ENCODE measurements around a stretch of chr12.

DNA sequence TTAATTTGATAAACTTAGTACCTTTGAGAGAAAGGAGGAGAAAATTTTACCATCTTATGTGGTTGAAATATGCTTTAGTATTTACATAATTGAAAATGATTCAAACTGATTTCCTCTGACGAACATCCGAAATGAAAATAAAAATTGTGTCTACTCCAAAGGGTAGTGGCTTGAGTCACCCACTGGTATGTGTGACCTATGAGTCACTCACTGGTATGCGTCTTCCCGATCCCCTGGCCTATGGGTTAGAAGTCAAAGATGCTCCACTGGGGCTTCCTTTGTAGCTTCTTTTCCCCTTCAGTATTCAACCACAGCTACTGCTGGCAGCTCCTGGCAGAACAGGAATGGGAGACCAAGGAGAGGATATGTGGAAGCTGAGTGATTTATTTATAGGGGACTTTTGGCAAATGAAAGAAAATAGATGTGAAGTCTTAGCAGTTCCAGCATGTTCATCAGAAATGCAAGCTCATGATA is 108.1 kb downstream of the CRADD start:
- PRO-cap = no peak
CAGE:
- cytosol, long polyA minus RNA = no peak
- cytosol, long polyA plus RNA = no peak
- long polyA plus RNA = no peak
- nucleus, long polyA minus RNA = no peak
- nucleus, long polyA plus RNA = no peak

DNA sequence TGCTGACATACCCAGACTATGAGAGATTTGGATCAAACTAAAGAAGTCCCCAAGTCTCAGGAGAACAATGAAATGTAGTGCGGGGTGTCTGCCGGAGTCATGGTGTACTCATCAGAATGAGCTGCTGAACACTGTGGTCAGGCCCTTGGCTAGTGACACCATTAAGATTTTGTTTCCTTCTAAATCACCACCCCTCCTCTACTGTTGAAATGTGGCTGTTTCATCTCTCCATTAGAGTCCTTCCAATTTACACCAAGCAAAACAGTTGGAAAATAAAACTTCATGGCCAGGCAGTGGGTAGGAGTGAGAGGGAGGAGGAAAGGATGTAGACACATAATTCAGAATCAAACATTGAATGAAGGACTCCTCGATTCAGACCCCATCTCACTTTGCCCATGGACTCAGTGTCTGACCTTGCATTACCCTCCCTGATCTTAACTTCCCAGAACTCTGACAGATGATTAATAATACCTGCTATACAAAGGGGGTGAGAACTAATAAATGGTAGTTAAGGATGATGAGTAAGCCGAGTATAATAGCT is 127.4 kb downstream of the CRADD start:
- PRO-cap = no peak
CAGE:
- cytosol, long polyA minus RNA = no peak
- cytosol, long polyA plus RNA = no peak
- long polyA plus RNA = no peak
- nucleus, long polyA minus RNA = no peak
- nucleus, long polyA plus RNA = no peak

DNA sequence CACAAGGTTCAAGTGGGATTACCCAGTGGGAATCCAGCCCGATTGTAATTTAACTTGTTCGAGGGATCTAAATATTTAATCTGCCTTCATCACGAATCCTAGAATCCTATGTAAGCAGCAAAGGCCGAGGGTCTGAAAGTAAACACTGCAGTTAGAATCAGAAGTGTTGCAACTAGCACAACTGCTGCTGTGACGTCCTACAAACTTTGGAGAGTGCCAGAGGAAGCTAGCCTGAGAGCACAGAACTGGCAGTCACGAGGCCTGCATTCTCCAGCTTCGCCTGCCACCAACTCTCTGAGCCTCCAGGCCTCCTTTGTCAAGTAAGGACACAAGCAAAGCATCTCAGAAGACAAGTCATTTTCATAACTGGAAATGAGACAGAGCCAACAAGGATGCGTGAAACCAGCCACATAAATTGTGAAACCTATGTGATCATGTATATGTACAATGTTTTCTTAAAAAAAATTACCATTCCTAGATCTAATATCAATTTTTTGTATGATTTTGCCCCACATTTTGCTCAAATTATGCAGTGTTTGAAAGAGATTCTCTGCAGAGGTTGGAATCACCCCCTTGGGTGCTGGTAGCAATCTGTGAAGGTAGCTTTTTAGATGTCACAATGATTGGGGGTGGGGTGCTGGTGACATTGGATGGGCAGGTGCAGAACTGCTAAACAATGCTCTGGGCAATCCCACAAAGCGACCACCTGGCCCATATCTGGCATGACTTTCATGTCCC is 137.4 kb downstream of the CRADD start:
- PRO-cap = no peak
CAGE:
- cytosol, long polyA minus RNA = no peak
- cytosol, long polyA plus RNA = no peak
- long polyA plus RNA = no peak
- nucleus, long polyA minus RNA = no peak
- nucleus, long polyA plus RNA = no peak

DNA sequence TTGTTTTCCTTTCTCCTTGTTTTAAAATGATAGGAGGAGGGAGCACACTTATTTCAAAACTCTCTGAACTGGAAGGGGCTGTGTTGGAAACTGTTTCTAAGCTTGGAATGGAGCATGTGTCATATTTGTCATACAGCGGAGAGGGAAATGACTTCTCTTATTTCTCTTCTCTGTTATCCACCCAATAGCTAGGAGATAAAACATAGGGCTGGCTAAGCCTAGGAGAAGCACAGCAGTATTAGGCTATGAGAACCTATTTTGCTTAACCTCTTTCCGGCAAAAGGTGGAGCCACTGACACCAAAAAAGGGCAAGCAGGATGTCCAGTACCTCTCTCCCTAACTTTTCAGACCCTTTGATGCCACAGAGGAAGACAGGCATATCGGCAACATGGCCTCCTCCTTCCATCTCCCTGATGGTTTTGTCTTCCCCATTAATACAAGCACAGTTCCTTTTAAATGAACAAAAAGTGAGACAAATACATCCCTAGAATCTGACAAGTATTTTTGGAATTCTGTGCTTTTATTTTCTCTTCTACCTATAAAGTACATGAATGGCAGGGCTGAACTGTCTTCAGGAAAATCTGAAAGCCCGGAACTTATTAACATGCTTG is 148.4 kb downstream of the CRADD start:
- PRO-cap = no peak
CAGE:
- cytosol, long polyA minus RNA = no peak
- cytosol, long polyA plus RNA = no peak
- long polyA plus RNA = no peak
- nucleus, long polyA minus RNA = no peak
- nucleus, long polyA plus RNA = no peak

- PRO-cap = no peak
CAGE:
- cytosol, long polyA minus RNA = no peak
- cytosol, long polyA plus RNA = no peak
- long polyA plus RNA = no peak
- nucleus, long polyA minus RNA = no peak
- nucleus, long polyA plus RNA = no peak
Measured at GRCh38 chr12:93848230-93848707, 171.1 kb downstream of the CRADD start.

GRCh38 chr12:93849887-93850385 is 172.8 kb downstream of the CRADD start:
- PRO-cap = no peak
CAGE:
- cytosol, long polyA minus RNA = no peak
- cytosol, long polyA plus RNA = no peak
- long polyA plus RNA = no peak
- nucleus, long polyA minus RNA = no peak
- nucleus, long polyA plus RNA = no peak

GRCh38 chr12:94244313-94244551 is 95.9 kb downstream of the PLXNC1 start:
- PRO-cap = no peak
CAGE:
- cytosol, long polyA minus RNA = no peak
- cytosol, long polyA plus RNA = no peak
- long polyA plus RNA = no peak
- nucleus, long polyA minus RNA = no peak
- nucleus, long polyA plus RNA = no peak

GRCh38 chr12:94244698-94245190 is 96.4 kb downstream of the PLXNC1 start:
- PRO-cap = no peak
CAGE:
- cytosol, long polyA minus RNA = no peak
- cytosol, long polyA plus RNA = no peak
- long polyA plus RNA = no peak
- nucleus, long polyA minus RNA = no peak
- nucleus, long polyA plus RNA = no peak

DNA sequence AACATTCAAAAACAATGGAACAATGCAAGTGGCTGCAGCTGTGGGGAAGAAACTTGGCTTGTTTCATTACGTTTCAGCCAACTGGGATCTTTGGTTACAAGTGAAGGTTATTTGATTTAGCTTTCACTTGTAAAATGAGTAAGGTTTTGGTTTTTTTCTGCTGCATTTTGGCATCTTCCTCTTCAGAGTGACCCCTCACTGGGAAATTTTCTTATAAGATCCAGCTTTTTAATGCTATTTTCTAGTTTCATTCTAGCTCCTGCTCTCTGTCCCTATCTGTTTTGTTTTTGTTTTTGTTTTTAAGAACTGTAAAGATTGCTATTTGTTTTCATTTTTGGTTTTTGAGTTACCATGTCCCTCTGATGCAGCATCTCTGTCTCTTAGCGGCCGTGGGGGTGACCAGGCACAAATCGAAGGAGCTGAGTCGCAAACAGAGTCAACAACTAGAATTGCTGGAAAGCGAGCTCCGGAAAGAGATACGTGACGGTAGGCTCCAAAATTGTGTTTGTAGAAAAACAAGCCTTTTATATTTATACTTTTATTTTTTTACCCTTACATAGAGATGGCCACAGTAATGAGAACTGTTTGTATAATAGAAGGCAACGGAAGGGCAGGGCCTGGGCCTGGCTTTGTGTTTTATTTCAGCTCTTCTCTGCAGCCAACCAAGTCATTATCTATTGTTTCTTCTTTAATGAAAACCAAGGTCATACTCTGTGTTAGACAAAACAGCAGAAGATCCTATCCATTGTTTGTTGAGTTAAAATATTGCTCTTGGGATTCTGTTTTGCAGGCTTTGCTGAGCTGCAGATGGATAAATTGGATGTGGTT is 106.2 kb downstream of the PLXNC1 start:
- PRO-cap = no peak
CAGE:
- cytosol, long polyA minus RNA = no peak
- cytosol, long polyA plus RNA = no peak
- long polyA plus RNA = no peak
- nucleus, long polyA minus RNA = no peak
- nucleus, long polyA plus RNA = no peak

- PRO-cap = no peak
CAGE:
- cytosol, long polyA minus RNA = no peak
- cytosol, long polyA plus RNA = no peak
- long polyA plus RNA = no peak
- nucleus, long polyA minus RNA = no peak
- nucleus, long polyA plus RNA = no peak
Measured at GRCh38 chr12:94576205-94576553, 74.2 kb downstream of the TMCC3 start.

DNA sequence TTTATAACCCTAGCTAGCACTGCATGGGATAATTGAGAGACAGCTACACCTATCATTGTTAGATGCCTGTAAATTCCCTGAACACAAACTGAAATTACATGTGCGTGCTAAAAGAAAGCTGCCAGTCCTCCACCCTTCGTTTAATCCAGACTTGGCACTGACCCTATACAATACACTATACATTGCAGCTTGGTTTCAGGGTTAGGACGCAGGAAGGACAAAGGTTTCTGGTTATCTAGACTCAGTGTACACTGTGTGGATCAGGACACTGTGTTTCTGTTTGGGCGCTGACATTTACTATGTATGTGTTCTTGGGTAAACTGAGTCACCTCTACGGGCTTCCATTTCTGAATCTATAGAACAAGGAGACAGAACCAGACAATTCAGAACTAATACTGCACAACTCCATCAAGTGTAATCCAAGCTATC is 63.4 kb downstream of the TMCC3 start:
- PRO-cap = no peak
CAGE:
- cytosol, long polyA minus RNA = no peak
- cytosol, long polyA plus RNA = no peak
- long polyA plus RNA = no peak
- nucleus, long polyA minus RNA = no peak
- nucleus, long polyA plus RNA = no peak

GRCh38 chr12:94614248-94614538 is 36.2 kb downstream of the TMCC3 start:
- PRO-cap = no peak
CAGE:
- cytosol, long polyA minus RNA = no peak
- cytosol, long polyA plus RNA = no peak
- long polyA plus RNA = no peak
- nucleus, long polyA minus RNA = no peak
- nucleus, long polyA plus RNA = no peak

DNA sequence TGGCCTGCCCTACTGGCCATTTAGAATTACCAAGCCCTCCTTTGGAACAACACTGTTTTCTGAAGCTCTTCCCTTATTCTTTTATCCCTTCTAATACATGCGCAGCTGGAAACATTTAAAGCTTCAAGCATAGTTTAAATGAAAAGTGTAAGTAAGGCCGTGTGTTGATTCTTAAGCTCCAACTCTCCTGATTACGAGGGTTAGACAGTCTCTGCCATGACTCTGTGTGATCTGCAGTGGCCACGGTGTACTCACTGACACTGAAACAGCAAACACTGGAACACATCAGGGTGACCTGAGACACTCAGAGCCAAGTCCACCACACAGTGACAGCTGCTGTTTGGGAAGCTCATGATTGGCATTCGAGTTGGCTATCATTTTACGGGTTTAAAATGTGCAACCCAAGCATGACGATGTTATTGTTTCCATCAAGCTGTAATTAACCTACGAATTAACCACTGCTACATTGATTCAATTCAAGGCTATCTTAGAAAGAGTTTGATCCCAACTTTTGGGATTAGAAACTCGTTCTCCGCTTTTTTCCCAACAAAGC is 62.8 kb upstream of the TMCC3 start:
- PRO-cap = no peak
CAGE:
- cytosol, long polyA minus RNA = no peak
- cytosol, long polyA plus RNA = no peak
- long polyA plus RNA = no peak
- nucleus, long polyA minus RNA = no peak
- nucleus, long polyA plus RNA = no peak

DNA sequence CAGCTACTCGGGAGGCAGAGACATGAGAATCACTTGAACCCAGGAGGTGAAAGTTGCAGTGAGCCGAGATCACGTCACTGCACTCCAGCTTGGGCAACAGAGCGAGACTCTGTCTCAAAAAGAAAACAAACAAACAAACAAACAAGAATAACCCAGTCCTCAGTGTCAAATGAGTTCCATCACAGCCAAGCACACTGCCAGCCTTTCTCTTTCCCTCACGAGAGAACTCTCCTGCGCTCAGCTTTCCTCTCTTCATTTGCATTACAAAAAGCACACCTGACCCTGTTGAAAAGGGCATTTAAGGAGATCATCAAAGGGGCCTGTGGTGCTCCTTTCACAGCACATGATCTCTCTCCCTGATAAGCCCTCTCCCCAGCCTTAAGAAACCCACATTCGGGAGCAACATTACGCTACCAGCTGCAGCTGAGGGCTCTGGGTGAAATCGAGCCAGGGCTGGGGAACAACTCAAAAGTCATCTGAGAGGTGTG is 165.5 kb upstream of the TMCC3 start:
- PRO-cap = no peak
CAGE:
- cytosol, long polyA minus RNA = no peak
- cytosol, long polyA plus RNA = no peak
- long polyA plus RNA = no peak
- nucleus, long polyA minus RNA = no peak
- nucleus, long polyA plus RNA = no peak

DNA sequence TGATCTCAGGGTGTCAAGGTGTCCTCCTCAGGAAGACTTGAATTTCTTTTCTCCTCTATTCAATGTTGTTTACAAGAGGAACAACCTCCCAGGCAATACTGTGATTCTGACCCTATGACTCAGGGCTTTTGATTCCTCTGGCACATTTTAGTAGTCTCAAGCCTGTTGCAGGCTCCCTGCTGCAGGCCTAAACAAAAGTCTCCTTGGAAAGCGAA is 11.7 kb downstream of the FGD6 start:
- PRO-cap = no peak
CAGE:
- cytosol, long polyA minus RNA = no peak
- cytosol, long polyA plus RNA = no peak
- long polyA plus RNA = no peak
- nucleus, long polyA minus RNA = no peak
- nucleus, long polyA plus RNA = no peak

DNA sequence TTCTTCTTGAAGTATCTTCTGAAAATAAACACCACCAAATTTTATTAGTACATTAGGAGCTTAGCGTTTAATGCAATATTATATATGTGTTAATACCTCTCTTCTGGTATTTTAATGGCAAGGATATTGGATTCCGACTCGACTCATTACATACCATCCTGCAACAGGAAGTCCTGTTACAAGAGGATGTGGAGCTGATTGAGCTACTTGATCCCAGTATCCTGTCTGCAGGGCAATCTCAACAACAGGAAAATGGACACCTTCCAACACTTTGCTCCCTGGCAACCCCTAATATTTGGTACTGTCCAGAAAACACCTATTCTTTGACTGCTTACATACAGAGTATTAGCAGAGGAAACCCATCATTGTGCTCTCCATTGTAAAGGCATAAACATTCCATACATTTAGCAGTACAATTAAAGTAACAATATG is 45.2 kb downstream of the VEZT start:
- PRO-cap = bidirectional peak, plus-strand start at position 338 of the sequence, minus-strand start at position 165 of the sequence
CAGE:
- cytosol, long polyA minus RNA = no peak
- cytosol, long polyA plus RNA = no peak
- long polyA plus RNA = no peak
- nucleus, long polyA minus RNA = no peak
- nucleus, long polyA plus RNA = no peak

DNA sequence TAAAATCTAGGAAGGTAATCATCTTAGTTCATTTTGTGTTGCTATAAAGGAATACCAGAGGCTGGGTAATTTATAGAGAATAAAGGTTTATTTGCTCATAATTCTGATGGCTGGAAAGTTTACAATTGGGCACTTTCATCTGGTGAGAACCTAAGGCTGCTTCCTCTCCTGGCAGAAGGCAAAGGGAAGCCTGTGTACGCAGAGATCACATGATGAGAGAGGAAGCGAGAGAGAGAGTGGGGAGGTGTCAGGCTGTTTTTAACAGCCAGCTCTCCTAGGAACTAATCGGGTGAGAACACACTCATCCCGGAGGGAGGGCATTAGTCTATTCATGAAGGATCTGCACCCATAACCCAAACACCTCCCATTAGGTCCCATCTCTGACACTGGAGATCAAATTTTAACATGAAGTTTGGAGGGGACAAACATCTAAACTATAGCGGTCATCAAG is 45.5 kb upstream of the METAP2 start:
- PRO-cap = no peak
CAGE:
- cytosol, long polyA minus RNA = no peak
- cytosol, long polyA plus RNA = no peak
- long polyA plus RNA = no peak
- nucleus, long polyA minus RNA = no peak
- nucleus, long polyA plus RNA = no peak

- PRO-cap = no peak
CAGE:
- cytosol, long polyA minus RNA = no peak
- cytosol, long polyA plus RNA = no peak
- long polyA plus RNA = no peak
- nucleus, long polyA minus RNA = no peak
- nucleus, long polyA plus RNA = no peak
Measured at GRCh38 chr12:95446323-95446945, 27.5 kb upstream of the METAP2 start.

GRCh38 chr12:95546200-95546995 is 4.9 kb downstream of the USP44 start:
- PRO-cap = no peak
CAGE:
- cytosol, long polyA minus RNA = no peak
- cytosol, long polyA plus RNA = no peak
- long polyA plus RNA = no peak
- nucleus, long polyA minus RNA = no peak
- nucleus, long polyA plus RNA = no peak

DNA sequence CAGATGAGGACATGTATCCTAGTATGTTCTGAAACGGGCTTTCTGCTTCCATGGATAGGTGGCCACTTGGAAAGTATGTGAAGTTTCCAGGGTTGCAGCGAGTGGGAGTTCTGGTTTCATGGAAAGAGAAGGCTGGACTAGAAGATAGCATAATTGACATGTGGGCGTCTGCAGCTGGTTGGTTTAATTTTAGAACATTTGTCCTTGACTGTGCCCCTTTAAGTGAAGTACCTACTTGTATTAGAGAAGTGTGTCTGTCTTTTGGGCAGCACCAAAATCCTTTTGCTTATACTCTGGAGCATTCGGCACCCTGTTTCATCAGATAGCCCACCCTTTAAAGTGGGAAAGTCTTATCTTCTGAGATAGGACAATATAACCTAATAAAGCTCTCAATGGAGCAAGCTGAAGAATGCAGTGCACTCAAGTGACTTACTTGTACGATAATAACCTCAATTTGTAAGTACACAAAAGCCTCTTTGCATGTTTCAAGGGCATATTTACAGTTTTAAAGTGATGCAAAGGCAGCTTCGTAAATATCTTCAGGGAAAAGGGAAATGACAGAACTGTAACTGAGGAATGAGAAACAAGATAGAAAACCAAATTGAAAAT is 35.2 kb downstream of the NTN4 start:
- PRO-cap = no peak
CAGE:
- cytosol, long polyA minus RNA = no peak
- cytosol, long polyA plus RNA = no peak
- long polyA plus RNA = no peak
- nucleus, long polyA minus RNA = no peak
- nucleus, long polyA plus RNA = no peak

Measured in endothelial cell of umbilical vein (primary cell).